Bronchus fibroblast of lung (primary cell): ENCODE results near the gene FANCC.

GRCh38 chr9:94801183-94801722 is 74.8 kb downstream of the AOPEP start:
- RAMPAGE, long total RNA = no peak

DNA sequence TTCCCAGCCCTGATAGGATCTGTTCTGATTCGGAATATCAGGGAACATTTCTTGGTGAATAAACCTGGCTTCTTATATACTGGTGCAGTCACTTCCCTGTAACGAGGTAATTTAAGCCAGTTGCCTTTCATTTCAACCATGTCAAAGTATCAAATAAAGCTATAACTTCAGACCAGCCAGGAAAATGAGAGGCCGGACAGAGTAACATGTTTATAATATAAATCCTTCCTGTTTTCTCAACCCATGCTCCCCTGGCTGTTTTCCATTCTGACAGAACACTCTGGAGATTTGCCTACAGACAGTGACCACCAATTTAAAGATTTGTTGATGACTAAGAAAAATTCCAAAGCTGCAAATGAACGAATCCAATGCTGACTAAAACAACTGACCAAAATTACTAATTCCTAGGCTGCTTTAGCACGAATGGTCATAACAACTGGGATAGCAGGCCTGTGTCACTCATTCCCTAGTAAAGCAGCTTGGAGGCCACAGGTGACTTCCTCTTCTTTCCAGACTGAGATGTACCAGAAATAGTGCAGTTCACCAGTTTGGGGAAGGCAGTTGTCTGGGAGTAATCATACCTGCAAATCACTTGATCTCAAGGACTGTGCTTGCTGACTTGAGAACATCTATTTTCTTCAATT is 141.4 kb downstream of the AOPEP start:
- RAMPAGE, long total RNA = no peak

DNA sequence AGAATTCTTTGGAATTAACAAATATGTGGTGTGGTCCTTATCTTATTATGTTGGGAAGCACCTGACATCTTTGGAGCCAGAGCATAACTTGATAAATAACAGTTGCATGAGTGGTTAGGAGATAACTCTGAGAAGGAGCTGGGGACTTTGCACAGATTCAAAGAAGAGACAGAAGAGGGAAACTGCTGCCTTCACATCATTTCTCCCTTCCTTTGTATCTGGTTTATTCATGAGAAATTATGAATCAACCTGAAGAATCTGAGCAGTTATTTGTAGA is 146.8 kb downstream of the AOPEP start:
- RAMPAGE, long total RNA = no peak

DNA sequence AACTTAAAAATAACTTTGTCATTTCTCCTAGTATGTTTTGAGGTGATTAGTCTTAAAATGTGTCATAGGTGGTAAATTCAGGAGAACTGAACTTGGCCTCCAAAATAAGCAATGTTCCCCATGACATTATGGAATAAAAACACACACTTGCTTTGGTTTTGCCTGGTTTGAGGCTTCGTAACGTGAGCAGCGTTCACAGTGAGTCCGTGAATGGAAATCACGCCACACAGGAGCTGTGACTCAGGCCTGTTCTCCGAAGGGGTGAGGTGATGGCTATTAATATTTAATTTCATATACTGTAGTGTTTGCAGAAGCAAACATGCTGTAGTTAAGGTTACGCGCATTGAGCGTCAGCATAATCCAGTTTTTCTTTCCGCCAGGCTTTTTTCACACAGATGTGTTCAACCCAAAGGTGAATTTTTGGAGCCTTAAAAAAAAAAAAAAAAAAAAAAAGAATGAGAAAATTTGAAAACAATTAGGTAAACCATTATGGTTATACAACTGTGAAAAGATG is 182.5 kb downstream of the AOPEP start:
- RAMPAGE, long total RNA = no peak

- RAMPAGE, long total RNA = no peak
Observed at GRCh38 chr9:94920405-94921424, 194.2 kb downstream of the AOPEP start.

DNA sequence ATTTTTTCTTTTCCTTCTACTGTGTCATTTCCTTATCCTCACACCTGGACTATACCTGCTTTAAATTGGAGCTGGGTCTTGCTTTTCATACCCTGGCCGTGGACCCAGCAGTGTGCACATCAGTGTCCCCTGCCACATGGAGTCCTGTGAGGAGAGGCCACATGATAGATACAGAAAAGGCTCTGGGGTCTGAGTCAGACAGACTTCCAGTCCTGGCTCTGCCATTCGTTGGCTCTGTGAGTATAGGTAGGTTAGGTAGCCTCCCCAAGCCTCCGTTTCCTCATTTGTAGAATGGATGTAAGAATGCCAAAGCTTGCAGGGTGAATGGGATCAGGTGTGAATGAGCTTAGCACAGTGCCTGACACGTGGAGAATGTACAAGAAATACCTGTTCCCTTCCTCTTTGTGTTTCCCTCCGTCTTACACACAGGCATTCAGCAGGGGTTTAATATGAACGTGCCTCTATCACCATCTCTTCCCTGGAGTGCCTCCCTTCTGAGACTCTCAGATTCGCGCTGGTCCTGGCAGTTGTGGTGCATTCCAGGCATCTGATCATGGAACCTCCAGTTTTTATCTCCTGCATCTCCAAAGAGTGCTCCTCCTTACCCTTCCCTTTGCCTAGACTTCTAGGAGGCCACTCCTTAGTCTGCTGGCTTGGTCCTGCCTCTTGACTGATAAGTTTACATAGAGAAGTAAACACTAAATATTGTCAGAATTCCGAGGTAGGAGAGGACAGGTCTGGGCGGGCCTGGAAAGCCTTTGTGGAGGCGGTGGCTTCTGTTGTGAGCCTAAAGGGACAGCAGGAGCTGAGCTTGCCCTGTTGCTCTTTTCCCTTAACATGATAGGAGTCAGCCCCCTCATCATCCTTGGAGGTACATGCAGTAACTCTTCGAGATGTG is 199.3 kb downstream of the AOPEP start:
- RAMPAGE, long total RNA = no peak

GRCh38 chr9:94973504-94974126 is 247.1 kb downstream of the AOPEP start:
- RAMPAGE, long total RNA = no peak

- RAMPAGE, long total RNA = no peak
Observed at GRCh38 chr9:95003879-95004754, 277.6 kb downstream of the AOPEP start.

GRCh38 chr9:95025023-95025541 is 292.4 kb downstream of the FANCC start:
- RAMPAGE, long total RNA = no peak

DNA sequence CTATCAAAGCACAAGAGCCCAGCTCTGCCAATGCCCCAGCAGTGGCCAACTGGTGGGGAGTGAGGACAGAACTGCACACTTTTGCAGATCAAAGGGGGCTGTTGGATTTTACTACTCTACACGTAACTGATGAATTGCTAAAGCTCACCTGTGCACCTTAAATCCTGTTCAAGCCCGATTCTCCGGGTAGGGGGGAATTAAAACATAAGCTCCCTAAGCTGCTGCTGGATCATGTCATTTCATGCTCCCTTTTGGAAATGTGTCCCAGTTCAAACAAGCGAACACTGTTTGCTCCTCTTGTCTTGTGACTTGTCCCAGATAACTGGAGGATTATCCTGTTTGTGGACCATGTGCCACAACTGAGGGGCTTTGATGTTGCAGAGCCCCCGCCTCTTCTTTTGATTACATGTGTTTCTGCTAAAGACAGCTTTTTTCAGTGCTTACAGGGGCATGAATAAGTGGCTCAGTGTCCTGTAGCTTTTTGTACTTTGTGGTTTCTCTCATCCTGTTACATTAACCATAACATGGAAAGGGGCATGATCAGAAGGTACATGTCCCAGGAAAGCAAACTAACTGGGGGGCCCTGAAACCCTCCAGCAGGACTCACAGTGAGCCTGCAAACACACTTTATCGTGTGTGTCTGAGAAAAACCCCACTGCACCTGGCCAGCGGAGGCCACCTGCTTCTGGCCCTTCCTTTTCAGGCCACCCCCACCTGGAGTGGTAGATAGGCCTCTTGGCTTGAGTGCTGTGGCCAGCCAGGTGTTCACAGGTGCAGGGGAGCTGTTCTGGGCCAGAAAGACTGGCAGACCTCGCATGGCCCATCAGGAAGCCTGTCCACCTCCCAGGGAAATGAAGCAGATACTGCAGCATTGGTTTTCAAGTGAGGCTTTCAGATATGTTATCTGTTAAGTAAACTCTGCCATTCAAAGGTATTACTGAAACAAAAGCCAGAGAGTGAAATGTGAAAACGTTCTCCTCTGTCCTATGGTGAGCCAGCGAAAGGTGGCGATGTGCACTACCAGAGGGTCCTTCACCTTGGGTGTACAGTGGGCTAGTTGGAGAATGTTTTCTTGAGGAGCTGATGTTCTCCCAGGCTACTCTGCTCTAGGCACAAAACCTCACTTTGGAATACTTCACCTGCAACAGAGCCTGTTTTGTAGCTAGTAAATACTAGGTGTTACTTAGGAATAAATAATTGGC is 285.6 kb downstream of the FANCC start:
- RAMPAGE, long total RNA = no peak

DNA sequence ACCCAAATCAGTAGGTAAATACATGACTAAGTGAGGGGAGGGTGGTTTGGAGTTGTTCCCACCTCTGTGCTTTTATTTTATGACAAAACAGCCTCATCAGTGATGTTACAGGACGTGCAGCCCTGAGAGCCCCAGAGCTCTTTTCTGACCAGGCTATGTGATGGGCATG is 284.9 kb downstream of the FANCC start:
- RAMPAGE, long total RNA = no peak

- RAMPAGE, long total RNA = no peak
Observed at GRCh38 chr9:95043844-95044387, 273.6 kb downstream of the FANCC start.

GRCh38 chr9:95077147-95077636 is 240.3 kb downstream of the FANCC start:
- RAMPAGE, long total RNA = no peak

DNA sequence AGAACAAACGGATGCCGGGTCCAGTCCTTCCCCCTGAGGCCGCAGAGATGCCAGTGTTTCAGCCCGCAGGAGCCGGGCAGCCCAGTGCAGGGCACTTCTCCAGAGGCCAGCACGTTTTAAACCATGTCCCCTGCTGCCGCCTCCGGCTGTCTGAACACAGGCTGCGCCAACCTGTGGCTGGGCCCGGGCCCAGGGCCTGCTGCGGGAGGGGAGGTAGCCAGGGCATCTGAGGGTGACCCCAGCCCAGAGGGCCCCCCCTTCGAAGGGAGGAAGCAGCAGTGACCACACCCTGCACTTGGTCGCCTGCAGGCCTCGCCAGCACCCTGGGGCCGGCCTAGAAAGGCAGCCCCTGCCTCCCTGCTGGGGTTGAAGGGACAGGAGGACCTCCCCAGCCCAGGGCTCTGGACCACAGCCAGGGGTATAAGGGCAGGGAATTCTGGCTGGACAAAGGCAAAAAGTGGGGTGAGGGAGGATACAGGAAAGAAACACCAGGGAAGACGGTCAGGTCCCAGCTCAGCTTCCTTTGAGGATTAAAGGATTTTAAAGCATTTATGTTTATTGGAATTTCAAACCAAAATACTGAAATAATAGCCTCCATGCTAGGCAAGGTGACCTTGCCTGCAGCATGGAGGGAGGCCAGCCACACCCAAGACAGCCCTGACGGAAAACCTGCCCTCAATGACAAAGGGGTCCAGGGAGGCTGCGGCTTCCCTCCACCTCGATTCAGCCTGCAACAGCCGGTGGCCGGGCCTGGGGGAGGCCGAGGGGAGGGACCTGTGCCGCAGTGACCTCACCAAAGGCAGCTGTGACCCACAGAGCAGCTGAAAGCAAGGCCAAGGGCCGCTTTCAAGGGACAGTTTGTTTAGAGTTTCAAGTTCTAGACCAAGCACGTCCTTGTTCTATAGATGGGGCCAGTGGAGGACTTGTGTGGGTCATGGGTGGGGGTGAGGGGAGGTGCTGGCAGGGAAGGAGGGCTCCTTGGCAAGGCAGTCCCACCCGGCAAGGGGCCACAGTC is 226.9 kb downstream of the FANCC start:
- RAMPAGE, long total RNA = no peak

GRCh38 chr9:95102472-95103078 is 214.9 kb downstream of the FANCC start:
- RAMPAGE, long total RNA = no peak

DNA sequence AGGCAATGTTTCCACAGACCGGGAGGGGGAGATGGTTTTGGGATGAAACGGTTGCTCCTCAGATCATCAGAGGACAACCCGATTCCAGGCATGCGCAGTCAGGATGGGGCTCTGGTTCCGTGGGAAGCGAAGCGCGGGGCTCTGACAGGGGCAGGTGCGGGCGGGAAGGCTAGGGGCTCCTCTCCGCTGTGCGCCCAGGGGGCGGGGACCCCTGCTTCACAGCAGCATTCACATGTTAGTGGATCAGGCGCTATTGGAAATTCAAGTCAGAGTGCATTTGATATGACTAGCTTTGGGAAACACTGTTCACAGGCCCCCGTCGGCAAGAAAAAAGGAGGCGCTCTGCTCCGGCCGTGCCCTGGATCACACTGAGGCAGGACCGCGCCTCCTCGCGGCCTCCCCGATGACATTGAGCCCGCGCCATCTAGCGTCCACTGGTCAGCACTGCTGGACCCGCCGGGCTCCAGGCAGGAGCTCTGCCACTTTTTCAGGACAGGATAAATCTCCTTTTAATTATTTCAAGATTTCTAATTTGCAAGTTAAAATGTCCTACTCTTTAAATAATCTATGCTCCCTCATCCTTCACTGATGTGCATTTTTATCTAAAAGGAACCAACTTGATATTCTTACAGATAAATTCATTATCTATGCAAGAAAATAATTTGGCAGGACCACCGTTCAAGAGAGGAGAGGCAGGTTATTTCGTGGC is 190.0 kb downstream of the FANCC start:
- RAMPAGE, long total RNA = no peak

DNA sequence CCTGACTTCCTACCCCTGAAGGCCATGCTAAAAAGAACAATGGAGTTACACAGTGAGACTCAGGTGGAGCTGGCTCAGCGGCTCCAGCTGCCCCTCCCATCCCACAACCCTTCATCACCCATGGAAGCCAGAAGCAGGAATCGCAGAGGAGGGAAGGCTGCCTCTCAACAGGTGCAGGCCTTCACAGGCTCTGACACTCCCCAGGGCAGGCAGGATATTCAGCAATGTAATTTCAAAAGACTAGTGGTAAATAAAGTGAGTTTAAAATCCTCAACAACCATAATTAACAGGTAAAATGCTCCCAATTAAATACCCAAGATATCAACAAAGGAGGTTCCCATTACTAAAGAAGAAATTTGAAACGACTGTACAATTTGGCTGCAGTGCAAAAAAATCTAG is 67.4 kb downstream of the FANCC start:
- RAMPAGE, long total RNA = no peak

- RAMPAGE, long total RNA = start-site peak on the minus strand at chr9:95317665-95317723, 14 and 12 reads in 2 replicates
Observed at GRCh38 chr9:95317174-95318162, at the start of gene FANCC. Gene FANCC, minus strand, starts transcription at chr9:95317709.

- RAMPAGE, long total RNA = start-site peak on the minus strand at chr9:95426783-95426831, 17 and 24 reads in 2 replicates
Observed at GRCh38 chr9:95426568-95427182, 82.4 kb downstream of the PTCH1 start.

DNA sequence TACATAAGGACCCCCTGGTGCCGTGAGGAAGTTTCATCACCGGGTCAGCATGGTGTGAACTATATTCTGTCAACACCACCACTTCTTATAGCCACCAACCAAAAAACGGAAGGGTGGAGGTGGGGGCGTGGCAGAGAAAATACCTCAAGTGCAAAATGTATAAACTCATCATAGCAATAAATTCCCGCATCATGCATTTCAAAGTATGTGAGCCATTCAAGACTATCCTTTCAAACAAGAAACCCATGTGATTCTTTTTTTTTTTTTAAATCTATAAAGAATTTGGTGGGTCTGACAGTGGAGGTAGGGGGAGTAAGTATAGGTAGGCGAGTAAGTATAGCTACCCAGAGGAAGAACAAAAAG is 13.9 kb downstream of the PTCH1 start:
- RAMPAGE, long total RNA = no peak